H7 (cell line): Measurements from ENCODE around the gene PDGFB.

DNA sequence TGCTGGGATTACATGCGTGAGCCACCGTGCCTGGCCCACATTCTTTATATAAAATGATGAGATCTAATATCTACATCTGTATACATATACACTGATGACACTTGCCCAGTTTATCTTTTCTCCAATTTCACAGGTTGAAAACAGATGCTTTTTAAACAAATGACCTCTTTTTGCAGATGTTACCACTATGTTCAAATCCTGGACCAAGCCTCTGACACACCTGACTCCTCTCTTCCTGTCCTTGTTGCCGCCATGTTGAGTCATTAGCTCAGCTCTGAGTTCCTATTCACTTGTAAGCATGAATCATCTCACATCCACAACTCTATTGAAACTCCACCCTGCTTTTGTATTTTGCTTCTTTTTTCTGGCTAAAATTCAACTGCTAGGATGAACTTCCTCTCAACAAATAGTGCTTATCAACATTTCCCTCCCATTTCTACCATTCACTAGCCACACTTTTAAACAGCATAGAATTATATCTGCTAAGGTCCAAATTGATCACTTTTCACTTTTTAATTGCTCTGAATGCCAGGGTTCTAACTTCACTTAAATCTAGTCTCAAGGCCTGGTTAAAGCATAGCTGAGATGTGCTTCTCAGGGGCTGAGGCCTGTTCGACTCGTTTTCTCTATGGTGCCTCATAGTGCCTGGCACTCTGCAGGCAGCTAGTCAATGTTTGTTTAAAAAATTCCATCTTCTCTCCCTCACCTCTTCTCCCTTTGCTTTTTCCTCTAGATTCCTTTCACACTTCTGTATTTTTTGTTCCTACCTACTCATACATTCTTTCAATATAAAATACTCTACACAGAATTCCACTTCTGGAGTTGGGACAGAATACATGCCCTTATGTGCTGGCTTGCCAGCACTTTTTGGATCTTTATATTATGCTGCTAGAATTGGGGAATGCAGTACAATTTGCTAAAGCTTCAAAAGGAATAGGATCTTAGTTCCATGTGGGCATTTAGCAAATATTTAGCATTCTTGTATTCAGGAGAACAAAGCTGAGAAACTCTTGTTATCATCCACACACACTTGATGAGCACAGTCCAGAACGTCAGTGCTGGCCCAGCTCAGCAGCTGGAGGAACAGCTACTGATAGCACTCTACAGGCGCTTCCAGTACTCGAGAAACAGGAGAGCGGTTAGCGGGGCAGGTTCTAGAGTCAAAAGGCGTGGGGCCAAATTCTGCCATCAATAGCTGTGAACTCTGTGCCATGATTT lies 3.8 kb downstream of the JOSD1 start:
- RAMPAGE, long total RNA, result no peak

DNA sequence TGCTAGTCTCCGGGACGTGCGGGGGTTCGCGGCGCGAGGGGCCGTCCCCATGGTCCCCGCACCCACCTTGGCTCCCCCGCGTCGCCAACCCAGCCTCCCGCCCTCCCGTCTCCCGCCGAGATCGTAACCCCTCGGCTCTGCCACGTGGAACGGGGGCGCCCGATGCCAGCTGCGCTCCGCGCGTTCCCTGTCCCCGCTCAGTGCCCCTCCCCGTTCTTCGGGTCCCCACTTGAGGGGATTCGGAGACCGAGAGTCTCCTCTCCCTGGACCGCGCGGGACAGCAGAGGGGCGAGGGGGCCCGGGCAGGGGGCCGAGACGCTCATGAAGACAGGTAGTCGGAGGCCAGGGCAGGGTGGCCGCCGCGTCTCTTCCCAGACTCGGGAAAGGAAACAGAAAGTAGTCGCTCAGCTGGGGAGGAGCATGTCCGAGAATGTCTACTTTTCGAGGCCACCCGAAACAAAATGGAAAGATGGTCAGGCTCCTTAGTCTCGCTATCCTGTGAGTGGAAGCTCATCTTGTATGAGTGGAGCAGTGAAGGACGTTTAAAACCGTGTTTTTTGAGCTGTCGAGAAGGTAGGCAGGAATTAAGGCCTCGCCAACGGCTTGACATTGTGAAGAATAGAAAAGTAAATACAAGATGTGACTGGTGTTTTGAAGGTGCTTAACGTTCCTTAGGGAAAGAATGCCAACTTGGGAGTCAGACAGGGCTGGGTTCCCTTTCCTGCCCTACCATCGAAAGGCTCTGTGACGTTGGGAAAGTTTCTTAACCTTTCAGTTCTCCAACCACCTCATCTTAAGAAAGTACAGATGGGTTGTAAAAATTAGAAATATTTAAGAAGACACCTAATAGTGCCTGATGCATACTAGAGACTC lies 776 bp downstream of the GTPBP1 start:
- RAMPAGE, long total RNA, result no peak

DNA sequence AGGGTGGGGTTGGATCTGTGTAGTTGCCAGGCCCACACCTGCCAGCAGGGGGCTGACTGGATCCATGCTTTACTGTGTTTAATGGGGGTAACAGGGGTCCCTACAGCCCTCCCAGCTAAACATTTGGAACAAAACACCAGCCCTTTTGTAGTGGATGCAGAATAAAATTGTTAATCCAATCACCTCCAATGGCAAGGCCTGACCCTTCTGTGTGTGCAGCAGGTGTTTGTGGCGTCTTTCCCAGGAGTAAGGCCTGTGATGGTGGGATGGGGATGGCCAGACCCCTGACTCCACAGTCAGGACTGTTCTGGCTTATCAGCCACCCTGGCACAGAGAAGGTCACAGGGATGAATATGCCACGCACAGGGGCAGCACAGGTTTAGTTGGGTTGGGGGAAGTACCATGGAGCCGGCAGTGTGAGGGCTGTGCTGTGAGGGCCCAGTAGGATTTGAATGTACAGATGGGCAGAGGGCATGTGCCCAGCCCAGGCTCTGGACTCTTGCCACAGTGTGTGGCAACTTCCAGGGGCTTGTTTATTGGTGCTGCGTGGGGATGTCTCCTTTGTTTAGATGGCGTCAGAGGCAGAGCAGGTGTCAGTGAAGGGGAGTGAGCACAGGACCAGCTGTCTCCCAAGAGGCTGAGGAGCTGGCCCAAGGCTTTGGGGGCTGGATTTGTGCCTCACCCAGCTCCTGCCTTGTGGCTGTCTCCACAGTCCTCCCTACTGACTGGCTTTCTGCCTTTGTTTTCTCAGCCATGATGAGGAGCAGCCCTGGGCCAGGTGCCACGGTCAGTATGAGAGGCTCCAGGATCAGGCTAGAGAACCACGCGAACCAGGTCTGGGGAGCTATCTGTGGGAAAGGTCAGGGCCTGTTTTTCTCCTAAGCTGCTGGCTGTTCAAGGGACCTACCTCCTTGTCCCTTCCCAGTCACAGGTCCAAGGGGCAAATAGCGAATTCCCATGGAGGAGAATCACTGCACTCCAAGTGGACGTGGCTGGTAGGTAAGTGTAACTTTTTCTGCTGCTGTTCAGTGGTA lies 22.1 kb downstream of the SUN2 start:
- RAMPAGE, long total RNA, result no peak

DNA sequence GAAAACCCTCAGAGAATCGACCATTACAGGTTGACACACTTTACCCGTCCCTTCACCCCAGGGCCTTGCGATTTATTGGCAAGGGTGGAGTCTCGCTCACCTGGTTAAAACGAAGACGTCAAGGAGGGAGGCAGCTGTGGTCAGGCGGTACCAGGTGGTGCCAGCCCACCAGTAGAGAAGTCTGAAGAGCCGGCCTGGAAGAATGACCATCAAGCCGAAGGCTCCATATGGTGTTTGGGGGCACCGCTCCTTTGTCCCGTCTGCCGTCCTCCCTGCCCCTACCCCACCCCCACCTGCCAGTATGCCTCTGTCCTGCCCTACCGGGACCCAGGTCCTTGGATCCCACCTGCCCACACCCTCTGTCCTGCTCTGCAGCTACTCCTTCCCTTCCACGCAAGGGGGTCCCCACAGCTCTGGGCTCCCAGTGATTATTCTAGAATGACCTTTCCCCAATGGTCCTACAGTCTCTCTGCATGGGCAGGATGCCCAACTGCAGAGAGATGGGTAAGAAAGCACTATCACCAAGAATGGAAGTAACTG lies 6.1 kb downstream of the SUN2 start:
- RAMPAGE, long total RNA, result no peak

DNA sequence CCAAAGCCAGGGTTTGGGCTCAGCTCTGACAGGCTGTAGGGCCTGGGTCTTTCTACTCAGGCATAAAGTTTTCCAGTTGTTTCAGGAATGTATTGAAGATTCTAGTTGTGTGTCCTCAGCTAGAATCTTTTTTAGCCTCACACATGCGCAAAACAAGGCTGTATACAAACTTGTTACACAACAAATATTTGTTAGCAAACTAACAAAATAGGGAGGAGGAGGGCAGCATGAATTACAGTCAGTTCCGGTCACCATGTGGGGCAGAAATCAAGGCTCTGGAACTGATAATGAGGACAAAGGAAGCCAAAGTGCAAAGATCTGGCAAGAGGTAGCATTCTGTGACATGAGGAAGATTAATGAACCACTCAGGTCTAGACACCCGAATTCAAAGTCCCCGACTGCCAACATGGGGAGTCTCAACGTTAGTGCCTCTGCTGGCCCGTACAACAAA lies 2.0 kb downstream of the SUN2 start:
- RAMPAGE, long total RNA, result no peak

- RAMPAGE, long total RNA, result no peak
These were observed 2.3 kb upstream of the SUN2 start for GRCh38 chr22:38758098-38758581.

- RAMPAGE, long total RNA, result no peak
These were observed 490 bp downstream of the NPTXR start for GRCh38 chr22:38843109-38843966.

DNA sequence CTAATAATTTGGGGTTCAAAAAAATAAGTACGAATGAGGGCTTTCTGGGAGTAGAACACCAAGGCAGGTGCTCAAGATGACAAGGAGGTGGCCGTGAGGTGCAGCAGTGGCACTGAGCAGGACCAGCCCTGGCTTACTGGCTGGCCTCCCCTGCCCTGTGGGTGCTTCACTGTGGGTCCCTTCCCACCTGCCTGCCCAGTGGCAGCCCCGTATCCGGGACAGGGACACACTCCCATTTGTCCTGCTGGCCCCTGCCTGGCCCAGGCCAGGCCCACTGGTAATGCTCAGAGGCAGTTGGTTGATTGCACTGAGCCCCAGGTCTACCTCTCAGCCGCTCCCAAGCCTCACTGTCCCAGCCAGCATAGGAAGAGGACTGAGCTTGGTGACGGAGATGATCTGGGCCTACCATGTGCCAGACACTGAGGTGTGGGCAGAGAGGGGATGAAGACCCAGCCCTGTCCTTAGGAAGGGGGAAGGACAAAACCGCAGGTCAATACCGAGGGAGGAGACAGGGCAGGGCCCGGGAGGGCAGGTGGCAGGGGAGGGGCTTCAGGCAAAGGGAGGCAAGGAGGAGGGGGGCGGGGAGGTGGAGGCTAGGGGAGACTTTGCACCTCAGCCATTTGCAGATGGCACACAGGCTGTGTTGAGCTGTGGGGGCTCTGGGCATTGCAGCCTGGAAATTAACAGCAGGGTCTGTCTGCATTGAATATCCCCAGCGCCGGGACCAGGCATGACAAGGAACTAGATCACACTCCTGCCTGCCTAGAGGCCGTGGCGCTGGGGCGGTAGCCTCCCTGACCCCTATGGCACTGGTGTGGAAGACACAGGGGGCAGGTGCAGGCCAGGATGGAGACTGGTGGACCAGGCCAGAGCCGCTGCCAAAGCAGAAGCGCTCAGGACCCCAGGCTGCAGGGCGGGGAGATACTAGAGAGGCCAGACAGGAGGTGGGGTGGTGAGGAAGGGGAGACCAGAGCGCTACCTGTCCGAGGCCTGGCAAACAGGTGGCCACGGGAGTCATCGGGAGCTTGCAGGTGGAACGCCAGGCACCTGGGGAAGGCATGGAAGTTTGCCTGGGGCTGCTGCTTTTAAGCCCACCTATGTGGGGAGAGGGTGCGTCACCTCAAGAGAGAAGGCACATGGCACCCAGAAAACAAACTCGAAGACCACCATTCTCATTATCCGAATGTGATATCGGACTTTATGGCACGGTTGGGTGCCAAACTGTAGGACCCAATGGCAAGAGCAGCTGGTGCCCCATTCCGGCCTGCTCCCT lies 11.7 kb downstream of the CBX6 start:
- RAMPAGE, long total RNA, result no peak

- RAMPAGE, long total RNA, result no peak
These were observed 8.6 kb downstream of the CBX6 start for GRCh38 chr22:38863430-38863873.

DNA sequence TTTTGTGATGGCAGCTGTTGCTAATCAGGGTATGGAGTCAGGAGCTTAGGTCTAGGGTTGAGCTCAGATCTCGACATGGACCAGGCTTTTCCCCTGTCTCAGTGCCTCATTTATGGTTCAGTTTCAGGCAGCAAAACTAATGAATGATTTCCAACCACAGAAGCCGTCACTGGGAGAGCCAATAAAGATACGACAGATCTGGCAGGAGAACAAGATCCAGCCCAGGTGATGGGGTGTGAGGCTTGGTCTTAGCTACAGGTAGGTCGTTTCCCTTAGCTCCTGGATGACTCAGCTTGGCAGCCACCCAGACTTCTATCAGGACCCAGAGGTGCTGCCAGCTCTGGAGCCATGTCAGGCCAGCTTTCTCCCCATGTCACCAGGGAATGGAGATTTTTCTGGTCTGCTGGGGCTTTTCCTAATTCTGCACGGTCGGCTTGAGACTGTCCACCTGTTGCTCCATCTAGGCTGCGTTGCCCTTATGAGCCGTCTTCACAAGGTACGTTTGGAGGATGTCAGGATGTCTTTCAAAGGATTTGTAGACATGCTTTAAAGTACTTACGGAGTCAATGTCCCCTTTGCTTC lies 36.3 kb upstream of the APOBEC3A start:
- RAMPAGE, long total RNA, result no peak

DNA sequence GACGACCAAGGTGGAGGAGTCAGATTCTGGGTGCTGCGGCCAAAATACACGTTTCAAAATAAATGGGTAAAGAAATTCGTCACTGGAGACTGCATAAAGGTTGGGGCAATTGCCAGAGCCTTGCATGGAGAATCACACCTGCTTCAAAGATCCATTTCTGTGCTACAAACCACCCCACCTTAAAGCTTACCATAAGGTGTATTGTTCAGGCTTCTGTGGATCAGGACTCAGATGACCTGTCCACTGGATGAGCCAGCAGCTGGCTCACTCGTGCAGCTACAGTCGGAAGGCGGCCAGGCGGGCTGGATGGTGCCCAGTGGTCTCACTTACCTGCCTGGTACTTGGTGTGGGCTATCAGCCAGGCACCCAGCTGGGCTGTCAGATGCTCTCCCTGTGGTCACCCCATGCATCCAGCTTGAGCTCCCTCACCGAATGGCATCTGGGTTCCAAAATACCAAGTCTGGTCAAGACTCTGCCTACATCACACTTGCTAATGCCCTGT lies 11.0 kb upstream of the APOBEC3B start:
- RAMPAGE, long total RNA, result no peak

DNA sequence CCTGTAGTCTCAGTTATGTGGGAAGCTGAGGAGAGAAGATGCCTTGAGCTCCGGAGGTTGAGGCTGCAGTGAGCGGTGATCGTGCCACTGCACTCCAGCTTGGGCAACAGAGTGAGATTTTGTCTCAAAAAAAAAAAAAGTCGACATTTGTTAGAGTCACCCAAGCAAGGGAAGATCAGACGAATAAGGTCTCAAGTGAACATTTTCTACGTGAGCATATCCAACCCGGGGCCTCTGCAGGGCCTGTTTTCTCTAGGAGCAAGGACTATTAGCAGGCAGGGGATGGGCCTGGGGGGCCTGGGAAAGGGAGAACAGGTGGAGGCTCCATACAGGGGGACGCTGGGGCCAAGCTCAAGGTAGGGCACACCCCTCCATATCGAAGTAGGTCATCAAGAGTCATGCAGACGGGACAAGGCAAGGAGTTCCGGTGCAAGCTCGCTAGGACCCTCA lies 9.0 kb upstream of the APOBEC3B start:
- RAMPAGE, long total RNA, result no peak

DNA sequence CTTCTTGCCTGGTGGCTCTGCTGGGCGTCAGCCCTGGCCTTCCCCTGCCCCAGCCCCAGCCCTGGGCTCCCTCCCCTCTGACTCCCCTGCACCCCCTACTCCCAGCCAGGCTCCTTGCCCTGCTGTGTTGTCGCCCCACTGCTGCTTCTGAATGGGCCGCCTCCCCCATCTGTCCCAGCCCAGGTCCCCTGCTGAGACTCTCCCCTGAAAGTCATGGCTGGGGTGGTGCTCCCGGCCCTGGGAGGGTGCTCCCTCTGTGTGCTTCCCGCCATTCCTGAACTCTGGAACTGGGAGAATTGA lies 295 bp downstream of the APOBEC3G start:
- RAMPAGE, long total RNA, result no peak

DNA sequence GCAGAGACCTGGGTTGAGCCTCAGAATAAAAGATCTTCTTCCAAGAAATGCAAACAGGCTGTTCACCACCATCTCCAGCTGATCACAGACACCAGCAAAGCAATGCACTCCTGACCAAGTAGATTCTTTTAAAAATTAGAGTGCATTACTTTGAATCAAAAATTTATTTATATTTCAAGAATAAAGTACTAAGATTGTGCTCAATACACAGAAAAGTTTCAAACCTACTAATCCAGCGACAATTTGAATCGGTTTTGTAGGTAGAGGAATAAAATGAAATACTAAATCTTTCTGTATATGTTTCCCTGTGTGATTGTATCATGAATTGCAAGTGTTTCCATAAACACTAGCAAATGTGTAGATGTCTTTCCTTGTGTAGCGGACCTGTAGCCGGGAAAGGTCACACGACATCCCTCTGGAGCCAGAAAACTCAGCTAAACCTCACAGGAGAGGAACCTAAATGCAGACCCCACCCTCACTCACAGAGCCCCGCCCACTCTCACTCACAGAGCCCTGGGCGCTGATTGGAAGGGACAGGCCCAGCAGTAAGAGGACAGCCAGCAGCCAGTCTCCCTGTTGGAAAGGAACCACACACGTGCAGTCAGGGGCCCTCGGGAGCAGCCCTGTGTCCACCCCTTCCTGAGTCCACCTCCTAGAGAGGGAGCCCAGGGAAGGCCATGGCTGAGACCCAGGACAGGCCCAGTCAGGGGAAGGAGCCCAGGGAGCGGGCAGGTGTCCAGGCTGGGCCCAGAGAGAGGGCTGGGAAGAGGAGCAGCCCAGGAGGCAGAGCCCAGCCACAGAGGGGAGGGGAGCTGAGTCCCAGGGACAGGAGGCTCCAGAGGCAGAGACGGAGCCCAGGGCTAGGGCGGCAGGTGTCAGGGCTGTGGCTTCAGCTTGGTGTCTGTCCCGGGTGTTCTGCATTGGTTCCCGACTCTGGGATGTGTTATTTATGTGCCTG lies 9.3 kb upstream of the APOBEC3H start:
- RAMPAGE, long total RNA, result no peak

GRCh38 chr22:39090364-39090852 lies 6.6 kb upstream of the APOBEC3H start:
- RAMPAGE, long total RNA, result no peak

GRCh38 chr22:39237847-39238204 lies 7.0 kb downstream of the PDGFB start:
- RAMPAGE, long total RNA, result no peak

- RAMPAGE, long total RNA, result no peak
These were observed at the start of gene PDGFB for GRCh38 chr22:39244789-39245389. Gene PDGFB (minus strand): TSS chr22:39244982.

GRCh38 chr22:39264436-39265102 lies 19.8 kb upstream of the PDGFB start:
- RAMPAGE, long total RNA, result no peak

DNA sequence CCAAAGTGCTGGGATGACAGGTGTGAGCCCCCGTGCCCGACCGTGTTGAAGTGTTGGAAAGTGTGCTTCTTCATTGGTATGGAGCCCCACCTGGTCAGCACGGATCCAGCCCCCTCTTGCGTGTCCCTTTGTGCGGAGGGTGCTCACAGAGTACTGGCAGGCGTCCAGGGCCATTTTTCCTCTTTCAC lies 37.2 kb downstream of the RPL3 start:
- RAMPAGE, long total RNA, result no peak

GRCh38 chr22:39287063-39287522 lies 32.3 kb downstream of the RPL3 start:
- RAMPAGE, long total RNA, result no peak